ENCODE data around the gene PDX1.

- PRO-cap = no peak
Observed at GRCh38 chr13:26658556-26658834, 101.0 kb downstream of the WASF3 start.

DNA sequence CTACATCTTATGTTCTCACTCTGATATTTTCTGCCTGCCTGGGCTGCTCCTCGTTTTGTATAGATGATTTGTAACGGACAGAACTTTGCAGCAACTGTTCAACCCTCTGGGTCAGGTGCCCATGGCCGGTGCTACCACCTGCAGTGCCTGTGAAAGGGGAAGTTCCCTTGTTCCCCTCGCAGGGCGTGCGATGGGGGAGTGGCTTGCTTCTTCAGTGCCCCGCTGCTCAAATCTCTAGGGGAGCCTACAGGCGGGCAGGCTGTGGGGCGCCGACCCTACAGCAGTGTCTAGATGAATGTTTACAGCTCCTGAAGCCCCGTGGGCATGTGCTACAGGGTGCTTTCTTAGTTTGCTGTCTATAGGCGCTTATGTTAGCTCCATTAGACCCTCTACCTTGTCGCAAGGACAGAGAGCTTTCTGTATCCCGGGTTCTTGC, 24.7 kb upstream of the GPR12 start:
- PRO-cap = no peak

GRCh38 chr13:27161799-27162363, 9.7 kb downstream of the USP12 start:
- PRO-cap = no peak

GRCh38 chr13:27163031-27164175, 8.2 kb downstream of the USP12 start:
- PRO-cap = no peak

GRCh38 chr13:27212623-27212826, 38.8 kb upstream of the RPL21 start:
- PRO-cap = no peak

GRCh38 chr13:27250653-27251048, 707 bp upstream of the RPL21 start:
- PRO-cap = no peak

- PRO-cap = no peak
Observed at GRCh38 chr13:27258019-27258918, 6.9 kb downstream of the RPL21 start.

GRCh38 chr13:27264022-27264516, 6.6 kb upstream of the RASL11A start:
- PRO-cap = no peak

DNA sequence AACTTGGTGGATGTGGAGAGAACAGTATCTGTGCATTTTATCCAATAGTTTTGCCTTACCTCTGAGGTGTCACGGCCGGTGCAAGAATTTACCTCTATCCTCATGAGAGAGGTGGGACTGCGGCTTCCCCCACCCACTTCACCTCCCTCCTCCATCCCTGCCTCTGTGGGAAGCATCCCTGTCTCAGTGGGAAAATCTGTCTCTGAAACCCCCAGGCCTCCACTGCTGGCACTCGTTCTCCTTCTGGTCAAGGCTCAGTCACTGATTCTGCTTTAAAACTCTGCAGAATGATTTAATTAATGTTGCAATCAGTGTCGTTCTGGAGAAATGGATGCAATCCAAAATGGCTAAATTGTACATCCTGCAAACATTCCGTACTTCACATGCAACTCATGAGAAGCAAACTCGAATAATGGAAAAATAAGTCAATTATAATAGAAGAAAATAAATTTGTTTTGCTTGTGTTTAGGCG, 5.5 kb downstream of the RASL11A start:
- PRO-cap = no peak

- PRO-cap = no peak
Observed at GRCh38 chr13:27618983-27619618, 1.2 kb downstream of the LNX2 start.

GRCh38 chr13:27620648-27621277, 434 bp upstream of the LNX2 start:
- PRO-cap = bidirectional peak, plus-strand start at chr13:27620721, minus-strand start at chr13:27620529; bidirectional peak, plus-strand start at chr13:27621195, minus-strand start at chr13:27621107

DNA sequence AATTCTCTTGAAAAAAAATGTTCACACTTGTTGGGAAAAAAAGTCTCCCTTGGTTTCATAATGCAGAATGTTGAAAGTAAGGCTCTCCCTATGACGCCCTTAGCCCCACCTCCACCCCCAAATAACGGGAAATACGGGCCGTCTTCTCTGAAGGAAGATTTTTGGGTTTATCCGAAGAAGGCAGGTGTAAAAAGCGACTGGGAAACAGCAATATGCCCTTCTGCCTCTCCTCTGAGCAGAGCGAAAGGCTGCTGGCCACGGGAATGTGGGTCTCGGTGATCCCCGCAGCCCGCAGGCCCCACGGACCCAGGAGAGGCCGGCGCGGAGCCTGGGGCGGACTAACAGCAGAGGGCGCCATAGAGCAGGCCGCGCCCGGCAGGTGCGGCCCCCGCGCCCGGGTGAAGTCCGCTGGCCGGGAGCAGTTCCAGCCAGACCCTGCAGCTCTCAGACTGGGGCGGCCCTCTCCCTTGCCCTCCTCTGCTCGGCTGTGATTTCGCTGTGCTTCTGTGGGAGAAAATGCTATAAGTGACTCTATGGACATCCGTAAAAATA, 37.6 kb downstream of the GSX1 start:
- PRO-cap = no peak

DNA sequence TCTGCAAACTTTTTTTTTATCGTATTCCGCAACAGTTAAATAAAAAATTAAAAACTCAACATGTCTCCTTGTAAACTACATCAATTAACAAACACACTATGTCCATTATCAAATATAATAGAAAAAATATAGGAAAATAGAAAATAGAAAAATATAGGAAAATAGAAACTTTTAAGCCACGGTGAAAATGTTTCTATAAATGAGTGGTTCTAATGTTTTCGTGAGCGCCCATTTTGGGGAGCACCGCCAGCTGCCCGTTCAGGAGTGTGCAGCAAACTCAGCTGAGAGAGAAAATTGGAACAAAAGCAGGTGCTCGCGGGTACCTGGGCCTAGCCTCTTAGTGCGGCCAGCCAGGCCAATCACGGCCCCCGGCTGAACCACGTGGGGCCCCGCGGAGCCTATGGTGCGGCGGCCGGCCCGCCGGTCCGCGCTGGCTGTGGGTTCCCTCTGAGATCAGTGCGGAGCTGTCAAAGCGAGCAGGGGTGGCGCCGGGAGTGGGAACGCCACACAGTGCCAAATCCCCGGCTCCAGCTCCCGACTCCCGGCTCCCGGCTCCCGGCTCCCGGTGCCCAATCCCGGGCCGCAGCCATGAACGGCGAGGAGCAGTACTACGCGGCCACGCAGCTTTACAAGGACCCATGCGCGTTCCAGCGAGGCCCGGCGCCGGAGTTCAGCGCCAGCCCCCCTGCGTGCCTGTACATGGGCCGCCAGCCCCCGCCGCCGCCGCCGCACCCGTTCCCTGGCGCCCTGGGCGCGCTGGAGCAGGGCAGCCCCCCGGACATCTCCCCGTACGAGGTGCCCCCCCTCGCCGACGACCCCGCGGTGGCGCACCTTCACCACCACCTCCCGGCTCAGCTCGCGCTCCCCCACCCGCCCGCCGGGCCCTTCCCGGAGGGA, at the start of gene PDX1:
TSS of gene PDX1 (plus strand) at position 450 of the 897 bp plus-strand sequence.
- PRO-cap = bidirectional peak, plus-strand start at position 450 of the sequence, minus-strand start at position 296 of the sequence

DNA sequence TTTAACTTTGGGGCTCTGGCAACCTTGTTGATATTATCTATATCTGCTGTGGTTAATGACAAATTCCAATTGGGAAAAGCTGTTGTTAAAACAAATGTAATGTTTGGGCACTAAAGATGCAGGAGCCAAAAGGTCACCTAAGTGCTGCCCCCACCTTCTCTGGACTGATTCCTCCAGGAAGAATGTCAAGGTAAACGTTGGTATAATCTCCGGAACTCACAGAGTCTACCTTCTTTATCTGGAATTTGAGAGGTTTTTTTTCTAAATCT, 12.1 kb downstream of the CDX2 start:
- PRO-cap = unidirectional peak, minus-strand start at position 166 of the sequence

GRCh38 chr13:27963386-27963841, 5.7 kb downstream of the CDX2 start:
- PRO-cap = no peak

DNA sequence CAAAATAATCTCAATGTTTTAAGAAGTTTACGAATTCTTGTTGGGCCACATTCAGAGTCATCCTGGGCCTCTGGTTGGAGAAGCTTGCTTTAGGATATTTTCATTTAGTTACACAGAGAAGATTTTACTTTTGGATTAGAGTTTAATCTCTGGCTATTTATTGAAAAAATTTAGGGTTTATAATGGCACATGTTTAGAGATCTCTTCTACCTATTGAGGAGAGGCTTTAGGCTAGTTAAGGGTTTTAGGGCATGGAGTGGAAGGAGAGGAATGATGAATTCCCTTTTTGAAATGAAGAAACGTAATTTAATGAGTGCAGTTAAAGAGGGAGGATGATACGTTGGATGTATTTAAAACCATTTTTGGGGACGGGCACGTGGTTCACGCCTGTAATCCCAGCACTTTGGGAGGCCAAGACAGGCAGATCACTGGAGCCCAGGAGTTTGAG, 54.8 kb downstream of the PAN3 start:
- PRO-cap = no peak

GRCh38 chr13:28215158-28216168, 77.1 kb downstream of the PAN3 start:
- PRO-cap = no peak

DNA sequence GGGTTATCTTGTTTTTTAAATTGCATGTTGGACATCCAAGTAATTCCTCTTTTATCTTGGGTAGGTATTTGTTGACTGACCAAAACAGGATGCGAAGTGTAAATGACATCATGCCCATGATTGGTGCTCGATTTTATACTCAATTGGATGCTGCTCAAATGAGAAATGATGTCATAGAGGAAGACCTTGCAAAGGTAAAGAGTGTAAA, 141.9 kb downstream of the PAN3 start:
- PRO-cap = no peak

DNA sequence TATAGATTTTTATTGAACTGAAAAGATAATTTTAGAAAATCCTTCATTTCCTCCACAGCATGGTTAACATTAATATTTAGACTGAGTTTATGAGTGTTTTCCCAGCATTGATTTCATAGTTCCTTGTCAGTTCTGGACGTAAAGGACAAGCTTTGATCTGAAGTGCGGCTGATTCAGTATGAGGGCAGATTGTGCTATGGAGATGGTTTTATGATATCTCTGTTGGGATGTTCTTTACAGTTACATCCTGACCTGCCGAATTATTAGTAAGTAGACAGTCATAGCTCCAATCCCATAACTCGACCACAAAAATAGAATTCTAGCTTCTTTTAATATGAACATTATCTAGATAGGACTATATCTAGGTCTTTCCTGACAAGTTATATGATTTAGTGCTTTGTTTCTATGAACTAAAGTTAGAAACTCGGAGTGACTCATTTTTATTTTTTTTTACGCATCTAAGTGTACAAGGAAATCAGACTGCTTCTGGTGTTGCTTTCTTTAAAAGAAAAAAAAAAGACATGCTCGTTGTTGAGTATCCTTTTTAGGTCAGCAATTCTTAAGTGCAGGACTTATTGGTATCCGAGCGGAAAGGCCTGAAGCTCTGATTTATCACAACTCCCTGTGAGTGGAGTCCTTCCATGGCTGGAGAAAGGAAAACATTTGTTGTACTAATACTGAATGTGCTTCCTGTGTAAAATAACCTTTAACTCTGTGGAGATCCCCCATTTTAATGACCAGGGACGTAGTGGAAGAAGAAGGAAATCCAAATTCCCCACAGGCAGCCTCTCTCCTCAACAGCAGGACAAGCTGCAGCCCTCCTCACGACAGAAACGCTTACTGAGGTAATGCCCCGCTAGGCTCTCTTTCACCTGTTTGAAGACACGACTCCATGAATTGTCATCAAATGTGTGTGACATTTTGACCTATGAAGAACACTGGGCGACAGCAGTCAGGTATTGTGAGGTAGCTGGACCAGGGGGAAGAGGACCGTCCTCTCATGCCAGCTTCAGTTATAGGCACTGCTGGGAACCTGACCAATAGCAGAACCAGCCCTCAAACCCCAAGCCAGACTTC, 18.0 kb upstream of the POMP start:
- PRO-cap = no peak

GRCh38 chr13:28679890-28680662, 21.1 kb downstream of the POMP start:
- PRO-cap = no peak

Measured in Metastatic Lung Carcinoma in the Adrenal Gland (tissue), 1 donor.